WTC11 (cell line): ENCODE measurements around a stretch of chr5.

- PRO-cap = no peak
Observed at GRCh38 chr5:1597033-1597639, 73.4 kb upstream of the LPCAT1 start.

DNA sequence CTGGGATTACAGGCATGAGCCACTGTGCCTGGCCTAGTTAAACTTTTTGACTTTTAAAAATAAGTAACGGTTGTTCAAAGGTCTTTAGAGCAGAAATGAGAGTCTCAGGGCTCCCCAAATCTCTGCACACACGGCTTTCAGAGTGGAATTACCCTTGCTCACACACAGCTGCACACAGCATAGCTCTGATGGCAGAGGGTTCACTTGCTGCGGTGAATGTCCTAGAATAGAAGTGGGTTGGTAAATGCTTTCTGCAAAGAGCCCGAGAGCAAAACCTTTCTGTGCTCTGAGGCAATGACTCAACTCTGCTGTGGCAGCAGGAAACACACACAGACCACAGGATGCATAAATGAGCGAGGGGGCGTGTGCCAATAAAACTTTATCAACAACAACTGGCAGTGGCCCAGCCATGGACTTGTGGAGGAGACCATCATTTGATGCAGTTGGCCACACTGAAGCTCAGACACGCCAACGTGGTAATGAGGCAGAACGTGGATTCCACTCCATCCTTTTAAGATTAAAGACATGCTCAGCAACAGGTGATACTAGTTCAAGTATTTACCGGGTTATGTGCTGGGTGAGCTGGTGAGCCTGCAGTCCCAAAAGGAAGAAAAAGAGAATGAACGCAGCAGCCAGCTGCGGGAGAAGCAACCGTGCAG, 6.8 kb downstream of the MRPL36 start:
- PRO-cap = no peak

- PRO-cap = no peak
Observed at GRCh38 chr5:1813778-1814306, 12.6 kb downstream of the NDUFS6 start.

DNA sequence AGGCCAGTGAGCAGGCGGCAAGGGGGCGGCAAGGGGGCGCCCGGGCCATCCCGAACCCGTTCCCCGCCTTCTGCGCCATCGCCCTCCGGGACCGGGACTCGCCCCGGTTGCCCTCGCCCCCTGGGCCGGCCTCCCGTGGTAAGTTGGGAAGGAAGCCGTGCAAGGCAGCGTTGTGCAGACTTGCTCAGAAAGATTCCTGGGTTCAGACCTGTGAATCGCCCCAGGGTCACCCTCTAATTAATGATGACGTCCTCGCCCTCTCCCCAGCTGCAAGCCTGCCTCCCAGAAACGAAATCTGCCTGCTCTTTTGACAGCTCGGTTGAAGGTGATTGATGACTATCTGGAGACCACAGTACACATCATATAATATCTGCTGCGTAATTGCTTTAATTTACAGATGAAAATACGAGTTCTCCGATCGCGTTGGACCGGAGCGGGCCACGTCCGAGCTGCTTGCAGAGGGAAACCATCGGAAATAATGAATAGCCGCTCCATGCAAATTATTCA, 1.4 kb upstream of the IRX4 start:
- PRO-cap = no peak

- PRO-cap = no peak
Observed at GRCh38 chr5:1888904-1889379, 6.2 kb upstream of the IRX4 start.

DNA sequence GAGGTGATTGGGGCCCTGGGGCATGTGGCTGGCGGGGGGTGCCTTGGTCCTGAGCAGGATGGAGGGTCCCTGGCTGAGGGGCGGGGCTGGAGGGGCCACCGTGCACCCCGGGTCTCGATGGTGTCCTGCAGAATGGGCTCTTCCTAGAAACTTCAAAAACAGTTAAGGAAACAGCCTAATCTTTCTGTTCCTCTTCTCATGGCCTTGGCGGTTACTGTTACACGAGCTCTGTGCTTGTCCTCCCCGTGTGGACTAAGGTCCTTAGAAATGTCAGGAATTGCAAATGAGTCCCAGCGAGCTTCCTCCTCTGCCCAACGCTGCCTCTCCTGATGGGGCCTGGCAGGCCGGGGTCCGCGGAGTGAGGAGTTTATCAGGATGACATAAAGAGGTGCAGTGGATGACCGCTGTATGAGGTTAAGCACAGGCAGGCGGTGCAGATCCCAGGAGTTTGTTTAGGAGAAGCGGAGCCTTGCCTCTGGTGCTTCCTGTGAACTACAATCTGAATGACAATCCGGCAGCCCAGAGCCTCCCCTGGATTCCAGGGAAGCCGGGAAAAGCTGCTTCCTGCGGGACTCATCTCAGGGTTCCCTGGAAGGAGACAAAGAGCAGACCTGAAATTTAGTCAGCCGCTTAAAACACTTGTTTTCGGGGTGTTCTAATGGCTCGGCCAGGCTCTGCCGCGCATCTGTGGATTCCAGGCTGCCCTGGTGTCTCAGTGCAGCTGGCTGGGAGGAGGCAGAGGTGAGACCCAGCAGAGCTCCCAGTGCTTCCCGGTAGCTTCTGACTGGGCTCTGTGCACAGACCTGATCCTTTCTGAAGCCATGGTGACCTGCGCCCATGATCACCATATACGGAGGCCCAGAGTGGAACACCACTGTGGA, 69.7 kb upstream of the IRX4 start:
- PRO-cap = bidirectional peak, plus-strand start at position 581 of the sequence, minus-strand start at position 505 of the sequence

DNA sequence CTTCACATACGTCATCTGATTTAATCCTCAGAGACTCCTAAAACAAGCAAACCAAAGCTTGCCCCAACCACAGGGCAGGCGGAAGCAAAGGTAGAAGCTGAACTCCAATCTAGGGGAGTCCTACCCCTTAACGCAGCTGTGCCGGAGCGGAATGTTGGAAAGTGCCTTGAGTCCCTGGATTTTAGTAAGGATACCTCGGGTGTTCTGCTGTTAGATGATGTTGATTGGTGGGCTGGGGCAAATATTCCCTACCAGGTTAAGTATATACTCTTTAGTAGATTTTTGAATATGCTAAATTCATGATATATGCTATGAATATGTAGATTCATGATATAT, 384.2 kb upstream of the IRX4 start:
- PRO-cap = no peak

DNA sequence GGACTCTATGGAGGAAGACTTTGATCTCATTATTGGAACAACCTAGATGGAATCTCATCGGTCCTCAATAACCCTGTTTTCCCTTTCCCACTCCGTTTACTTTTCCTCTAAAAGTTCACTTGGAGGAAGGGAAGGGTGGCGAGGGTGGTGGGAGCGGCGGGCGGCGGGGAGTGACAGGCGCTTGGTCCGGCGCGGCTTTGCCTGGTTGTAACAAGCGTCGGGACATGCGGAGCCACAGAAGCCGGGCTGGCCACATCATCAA, 396.0 kb upstream of the IRX4 start:
- PRO-cap = no peak

DNA sequence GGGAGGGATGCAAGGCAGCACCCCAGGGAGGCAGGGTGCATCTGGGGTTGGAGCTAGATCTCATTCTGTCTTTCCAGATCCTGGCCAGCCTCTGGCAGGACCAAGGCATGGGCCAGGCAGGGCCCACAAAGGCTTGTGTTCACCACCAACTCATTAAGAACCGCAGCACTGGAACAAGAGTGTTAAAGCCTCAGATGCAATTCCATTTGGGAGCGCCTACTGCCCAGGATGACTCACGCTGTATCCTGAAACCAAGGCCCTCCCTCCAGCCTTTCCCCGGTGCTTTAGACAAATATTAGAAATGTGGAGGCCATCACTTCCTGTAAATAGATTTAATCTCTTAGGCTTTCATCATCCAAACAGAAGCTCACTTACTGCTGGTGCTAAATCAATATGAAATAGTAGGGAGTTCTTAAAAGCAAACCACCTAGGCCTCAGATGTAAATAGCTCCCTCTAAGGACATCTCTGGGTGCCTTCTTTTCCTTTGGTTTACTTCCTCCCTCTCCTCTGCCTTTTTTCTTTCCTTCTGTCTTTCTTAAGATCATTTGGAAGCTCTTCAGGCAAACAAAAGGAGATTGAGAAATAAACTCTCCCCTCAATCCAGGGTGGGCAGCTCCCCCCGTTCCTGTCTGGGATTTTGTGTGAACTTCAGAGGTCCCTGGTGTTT, 55.9 kb downstream of the IRX2 start:
- PRO-cap = no peak

DNA sequence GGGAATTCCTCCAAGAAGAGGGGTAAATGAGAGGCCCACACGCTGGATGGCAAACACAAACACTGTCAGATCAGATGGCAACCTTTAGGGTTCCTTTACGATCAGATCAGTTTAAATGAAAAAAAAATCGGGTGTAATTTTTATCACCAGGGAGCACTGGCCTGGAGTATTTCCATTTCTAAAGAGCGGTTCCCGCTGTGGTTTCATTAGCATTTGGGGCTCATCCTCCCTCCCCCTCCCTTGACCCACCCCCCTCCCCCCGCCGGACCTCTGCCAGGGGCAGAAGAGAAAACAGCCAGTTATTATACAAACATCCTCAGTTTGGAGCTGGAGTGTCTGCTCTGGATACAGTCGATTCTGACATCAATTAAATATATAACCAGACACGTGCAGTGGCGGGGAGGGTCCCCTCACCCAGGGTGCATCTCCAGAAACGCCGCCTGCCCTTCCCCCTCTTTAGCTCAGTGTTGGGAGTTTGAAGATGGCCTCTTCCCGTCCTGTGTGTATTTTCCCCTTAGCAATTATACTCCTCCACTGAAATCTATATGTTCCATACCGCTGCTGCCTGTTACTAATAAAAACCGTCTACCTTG, 2.4 kb upstream of the IRX2 start:
- PRO-cap = bidirectional peak, plus-strand start at position 302 of the sequence, minus-strand start at position 117 of the sequence

DNA sequence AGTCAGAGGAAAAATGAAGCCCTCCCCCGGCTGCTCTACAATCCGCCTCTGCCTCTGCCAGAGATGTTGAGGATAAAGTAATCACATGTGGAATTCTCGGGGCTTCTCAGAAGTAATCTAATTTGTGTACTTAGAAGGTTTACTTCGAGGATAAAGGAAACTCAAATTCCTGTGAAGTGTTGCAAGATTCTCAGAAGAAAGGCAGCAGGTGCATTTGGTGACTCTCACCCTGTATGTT, 726.1 kb upstream of the ADAMTS16 start:
- PRO-cap = unidirectional peak, minus-strand start at position 101 of the sequence

- PRO-cap = no peak
Observed at GRCh38 chr5:4905887-4906486, 234.1 kb upstream of the ADAMTS16 start.

GRCh38 chr5:5025579-5026103, 114.5 kb upstream of the ADAMTS16 start:
- PRO-cap = no peak

DNA sequence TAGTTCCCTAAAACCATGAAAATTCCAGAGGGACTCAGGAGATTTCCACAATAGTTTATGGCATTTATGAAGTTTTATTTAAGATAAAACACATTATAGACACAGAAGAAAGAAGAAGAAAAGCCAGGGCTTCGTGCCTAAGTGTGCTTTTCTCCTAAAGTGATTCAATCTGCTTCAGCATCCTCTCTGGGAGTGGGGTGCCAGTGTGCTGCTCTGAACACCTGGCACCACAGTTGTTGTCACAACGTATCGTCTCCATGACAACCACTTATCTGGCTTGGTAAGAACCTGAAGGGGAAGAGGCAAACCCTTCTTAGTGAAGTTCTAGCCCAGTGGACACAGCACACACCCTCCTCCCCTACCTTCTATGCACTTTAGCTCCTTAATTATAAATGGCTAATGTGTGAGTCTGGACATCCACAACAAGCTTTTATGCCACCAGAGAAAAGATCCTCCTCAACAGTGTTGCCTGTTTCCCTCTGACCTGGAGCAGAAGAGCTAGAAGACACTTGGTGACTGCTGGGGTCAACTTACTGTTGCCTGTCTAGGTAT, 2.0 kb downstream of the ADAMTS16 start:
- PRO-cap = no peak

- PRO-cap = unidirectional peak, minus-strand start at chr5:5179282
Observed at GRCh38 chr5:5179158-5179448, 39.0 kb downstream of the ADAMTS16 start.

- PRO-cap = bidirectional peak, plus-strand start at chr5:5494969, minus-strand start at chr5:5494625
Observed at GRCh38 chr5:5494810-5495149, 72.3 kb downstream of the ICE1 start.

DNA sequence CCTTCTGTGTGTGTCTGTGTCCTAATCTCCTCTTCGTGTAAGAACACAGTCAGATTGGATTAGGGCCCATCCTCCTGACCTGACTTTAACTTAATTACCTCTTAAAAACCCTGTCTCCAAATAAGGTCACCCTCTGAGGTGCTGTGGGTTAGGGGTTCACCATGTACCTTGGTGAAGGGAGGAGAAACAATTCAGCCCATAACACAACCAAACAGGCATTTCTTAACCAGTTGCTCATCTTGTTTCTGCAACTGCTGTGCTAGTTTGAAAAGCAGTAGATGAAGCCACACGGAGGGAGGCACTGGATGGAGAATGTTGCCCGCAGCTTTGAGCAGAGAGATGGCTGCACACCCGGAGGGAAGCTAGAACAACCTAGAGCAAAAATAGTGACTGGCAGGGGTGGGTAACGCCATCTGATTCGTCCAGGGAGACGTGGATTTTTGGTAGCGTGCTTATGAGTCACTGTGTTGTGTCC, 5.7 kb downstream of the UBE2QL1 start:
- PRO-cap = no peak

DNA sequence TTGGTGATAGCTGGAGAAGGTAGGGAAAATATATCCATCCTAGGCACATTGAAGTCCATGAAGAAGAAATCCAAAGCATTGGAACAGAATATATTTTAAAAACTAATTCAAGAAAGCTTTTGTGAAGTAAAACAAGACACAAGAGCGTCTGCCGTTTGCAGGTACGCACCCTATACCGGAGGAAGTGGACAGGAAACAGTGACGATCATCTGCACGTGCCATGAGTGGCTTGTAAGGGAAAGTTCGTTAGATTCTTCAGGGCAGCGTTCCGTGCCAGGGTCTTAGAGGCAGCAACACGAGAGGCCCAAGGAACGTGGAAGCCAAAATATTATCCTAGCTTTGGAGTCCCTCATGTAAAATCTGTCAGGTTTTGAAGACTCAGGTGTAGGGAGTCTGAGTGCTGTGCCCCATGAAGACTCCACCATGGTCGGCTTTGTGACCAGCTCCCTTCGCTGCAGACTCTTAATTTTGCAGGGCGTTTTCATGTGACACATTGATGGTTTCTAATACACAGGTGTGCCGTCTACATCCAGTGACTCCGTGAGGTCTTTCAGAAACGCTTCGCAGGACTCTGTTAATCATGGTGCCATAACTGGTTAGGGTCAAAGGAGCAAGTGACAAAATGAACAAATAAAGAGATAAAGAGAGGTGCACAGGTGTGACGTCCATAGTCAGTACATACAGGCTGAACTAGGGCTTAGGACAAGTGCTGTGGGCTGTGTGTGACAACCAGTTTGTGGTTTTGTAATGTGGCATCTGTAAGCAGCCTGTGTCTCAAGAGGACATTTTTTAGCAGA, 26.4 kb downstream of the SRD5A1 start:
- PRO-cap = no peak

GRCh38 chr5:6759293-6759916, 46.2 kb downstream of the TENT4A start:
- PRO-cap = no peak

DNA sequence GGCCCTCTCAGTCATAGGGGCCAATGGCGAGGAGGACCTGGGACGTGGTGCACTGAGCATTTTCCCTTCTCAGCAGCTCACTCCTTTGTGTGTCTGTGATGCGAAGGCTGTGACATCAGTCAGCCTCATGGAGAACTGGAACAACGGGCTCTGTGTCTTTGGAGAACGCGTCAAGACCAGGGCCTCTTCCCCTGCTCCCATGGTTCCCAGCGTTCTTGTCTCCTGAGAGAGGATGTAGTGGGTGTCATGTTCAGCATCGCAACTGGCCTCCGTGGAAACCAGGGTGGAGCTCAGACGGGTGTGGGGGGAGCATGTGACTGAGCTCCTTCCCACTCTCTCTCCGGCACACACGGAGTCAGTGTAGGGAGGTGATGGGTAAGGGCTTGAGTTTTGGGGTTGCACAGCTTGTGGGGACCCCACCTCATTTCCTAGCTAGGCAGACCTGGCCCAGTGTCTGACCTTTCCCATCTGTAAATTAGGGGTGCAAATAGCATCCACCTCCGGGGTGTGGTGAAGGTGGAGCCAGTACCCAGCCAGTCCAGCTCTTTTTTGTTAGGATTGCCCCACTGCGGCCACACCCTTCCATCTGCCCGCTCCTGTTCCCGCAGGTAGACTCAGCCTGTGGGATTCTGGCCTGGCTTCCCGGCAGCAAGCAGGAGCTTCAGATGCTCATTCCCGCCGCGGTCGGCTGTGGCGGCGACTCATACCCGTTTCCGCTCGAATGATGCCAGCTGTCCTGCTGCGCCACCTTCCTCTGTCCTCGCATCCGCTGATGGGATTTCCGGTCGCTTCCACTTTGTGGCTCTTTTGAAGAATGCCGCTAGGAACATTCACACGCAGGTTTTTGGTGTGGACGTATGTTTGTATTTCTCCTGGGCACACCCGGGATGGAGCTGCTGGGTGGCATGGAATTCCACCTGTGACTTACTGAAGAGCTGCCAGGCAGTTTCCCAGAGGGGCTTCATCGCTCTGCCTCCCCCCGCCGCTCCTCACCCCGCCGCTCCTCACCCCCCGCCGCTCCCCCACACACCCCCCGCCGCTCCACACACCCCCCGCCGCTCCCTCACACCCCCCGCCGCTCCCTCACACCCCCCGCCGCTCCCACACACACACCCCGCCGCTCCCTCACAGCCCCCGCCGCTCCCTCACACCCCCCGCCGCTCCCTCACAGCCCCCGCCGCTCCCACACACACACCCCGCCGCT, 60.0 kb downstream of the TENT4A start:
- PRO-cap = no peak